H7 (cell line): ENCODE measurements around a stretch of chr9.

- RAMPAGE, long total RNA: no peak
These were observed 74.8 kb downstream of the RAPGEF1 start for GRCh38 chr9:131664873-131665684.

DNA sequence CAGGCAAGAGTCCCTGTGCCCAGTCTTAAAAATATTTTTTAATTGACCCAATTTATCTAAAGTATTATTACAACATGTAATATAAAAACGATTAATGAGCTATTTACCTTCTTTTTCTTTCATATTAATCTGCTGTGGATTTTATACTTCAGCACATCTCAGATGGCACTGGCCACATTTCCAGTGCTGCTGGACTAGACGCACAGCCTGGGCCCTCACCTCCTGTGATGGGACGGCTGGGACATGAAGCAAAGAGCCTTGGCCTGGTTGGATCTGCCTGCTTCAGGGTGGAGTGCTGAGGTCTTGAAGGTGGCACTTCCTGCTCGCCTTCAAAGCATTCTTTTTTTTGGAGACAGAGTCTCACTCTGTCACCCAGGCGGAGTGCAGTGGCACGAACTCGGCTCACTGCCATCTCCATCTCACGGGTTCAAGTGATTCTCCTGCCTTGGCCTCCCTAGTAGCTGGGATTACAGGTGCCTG lies 73.2 kb downstream of the RAPGEF1 start:
- RAMPAGE, long total RNA: no peak

GRCh38 chr9:131677057-131678331 lies 62.4 kb downstream of the RAPGEF1 start:
- RAMPAGE, long total RNA: no peak

DNA sequence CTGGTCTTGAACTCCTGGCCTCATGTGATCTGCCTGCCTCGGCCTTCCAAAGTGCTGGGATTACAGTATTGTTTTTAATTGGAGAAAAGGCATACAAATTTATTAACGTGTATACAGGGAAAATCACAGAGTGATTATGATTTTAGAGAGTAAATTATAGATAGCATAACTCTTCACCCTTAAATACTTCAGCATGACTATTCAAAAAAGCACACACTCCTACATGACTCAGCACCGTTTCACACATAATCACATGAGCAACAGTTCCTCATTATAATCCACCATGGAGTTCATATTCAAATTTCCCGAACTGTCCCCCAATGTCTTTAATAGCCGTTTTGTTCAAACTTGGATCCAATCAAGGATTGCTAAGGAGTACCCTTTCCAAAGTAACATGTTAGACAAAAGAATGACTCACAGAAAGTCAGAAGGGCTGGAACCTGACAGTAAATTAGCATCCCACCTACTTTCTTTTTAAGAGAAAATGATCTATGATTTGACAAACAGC lies 32.2 kb downstream of the RAPGEF1 start:
- RAMPAGE, long total RNA: no peak

DNA sequence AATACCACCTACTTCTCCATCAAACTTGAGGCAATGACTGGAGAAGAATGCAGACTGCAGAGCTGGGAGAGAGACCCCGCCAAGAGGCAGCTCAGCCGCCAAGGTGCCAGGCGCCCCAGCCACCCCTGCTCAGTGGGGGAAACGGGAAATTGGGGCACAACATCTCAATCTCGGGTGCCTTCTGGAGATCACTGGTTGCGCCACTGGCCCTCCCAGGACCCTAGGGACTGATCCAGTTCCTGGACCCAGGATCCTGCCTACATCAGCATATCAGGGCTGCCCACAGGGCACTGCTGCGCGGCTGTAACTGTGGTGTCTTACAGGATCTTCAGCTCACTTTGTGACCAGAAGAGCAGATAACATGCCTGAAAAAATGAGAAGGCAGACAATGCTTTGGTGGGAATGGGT lies 135.1 kb upstream of the RAPGEF1 start:
- RAMPAGE, long total RNA: no peak

GRCh38 chr9:132059142-132059831 lies 20.4 kb downstream of the MED27 start:
- RAMPAGE, long total RNA: no peak

DNA sequence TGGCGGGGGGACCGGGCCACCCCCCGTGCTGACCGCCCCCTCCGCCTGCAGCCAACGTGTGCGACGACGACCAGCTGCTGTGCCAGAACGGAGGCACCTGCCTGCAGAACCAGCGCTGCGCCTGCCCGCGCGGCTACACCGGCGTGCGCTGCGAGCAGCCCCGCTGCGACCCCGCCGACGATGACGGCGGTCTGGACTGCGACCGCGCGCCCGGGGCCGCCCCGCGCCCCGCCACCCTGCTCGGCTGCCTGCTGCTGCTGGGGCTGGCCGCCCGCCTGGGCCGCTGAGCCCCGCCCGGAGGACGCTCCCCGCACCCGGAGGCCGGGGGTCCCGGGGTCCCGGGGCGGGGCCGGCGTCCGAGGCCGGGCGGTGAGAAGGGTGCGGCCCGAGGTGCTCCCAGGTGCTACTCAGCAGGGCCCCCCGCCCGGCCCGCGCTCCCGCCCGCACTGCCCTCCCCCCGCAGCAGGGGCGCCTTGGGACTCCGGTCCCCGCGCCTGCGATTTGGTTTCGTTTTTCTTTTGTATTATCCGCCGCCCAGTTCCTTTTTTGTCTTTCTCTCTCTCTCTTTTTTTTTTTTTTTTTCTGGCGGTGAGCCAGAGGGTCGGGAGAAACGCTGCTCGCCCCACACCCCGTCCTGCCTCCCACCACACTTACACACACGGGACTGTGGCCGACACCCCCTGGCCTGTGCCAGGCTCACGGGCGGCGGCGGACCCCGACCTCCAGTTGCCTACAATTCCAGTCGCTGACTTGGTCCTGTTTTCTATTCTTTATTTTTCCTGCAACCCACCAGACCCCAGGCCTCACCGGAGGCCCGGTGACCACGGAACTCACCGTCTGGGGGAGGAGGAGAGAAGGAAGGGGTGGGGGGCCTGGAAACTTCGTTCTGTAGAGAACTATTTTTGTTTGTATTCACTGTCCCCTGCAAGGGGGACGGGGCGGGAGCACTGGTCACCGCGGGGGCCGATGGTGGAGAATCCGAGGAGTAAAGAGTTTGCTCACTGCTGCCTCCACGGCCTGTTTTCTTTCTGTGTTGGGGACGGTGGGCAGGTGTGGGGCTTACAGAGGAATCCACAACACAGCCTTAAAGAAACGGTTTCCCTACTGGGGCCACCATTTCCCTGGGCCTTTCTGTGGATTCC lies 80.3 kb downstream of the NTNG2 start:
- RAMPAGE, long total RNA: no peak

DNA sequence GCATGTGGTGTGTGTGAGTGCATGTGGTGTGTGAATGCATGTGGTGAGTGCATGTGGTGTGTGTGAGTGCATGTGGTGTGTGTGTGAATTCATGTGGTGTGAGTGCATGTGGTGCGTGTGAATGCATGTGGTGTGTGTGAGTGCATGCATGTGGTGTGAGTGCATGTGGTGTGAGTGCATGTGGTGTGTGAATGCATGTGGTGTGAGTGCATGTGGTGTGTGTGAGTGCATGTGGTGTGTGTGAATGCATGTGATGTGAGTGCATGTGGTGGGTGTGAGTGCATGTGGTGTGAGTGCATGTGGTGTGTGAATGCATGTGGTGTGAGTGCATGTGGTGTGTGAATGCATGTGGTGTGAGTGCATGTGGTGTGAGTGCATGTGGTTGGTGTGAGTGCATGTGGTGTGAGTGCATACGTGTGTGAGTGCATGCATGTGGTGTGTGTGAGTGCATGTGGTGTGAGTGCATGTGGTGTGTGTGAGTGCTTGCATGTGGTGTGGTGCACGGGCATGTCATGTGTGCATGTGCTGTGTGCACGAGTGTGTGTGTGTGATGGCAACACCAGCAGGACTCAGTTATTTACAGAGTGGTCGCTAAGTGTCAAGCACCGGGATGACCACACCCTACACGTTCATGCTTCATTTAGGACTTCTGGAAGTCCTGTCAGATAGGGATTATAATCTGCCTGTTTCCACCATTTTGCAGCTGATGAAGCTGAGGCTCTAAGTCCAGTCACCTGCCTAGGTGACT lies 23.6 kb upstream of the SETX start:
- RAMPAGE, long total RNA: no peak

DNA sequence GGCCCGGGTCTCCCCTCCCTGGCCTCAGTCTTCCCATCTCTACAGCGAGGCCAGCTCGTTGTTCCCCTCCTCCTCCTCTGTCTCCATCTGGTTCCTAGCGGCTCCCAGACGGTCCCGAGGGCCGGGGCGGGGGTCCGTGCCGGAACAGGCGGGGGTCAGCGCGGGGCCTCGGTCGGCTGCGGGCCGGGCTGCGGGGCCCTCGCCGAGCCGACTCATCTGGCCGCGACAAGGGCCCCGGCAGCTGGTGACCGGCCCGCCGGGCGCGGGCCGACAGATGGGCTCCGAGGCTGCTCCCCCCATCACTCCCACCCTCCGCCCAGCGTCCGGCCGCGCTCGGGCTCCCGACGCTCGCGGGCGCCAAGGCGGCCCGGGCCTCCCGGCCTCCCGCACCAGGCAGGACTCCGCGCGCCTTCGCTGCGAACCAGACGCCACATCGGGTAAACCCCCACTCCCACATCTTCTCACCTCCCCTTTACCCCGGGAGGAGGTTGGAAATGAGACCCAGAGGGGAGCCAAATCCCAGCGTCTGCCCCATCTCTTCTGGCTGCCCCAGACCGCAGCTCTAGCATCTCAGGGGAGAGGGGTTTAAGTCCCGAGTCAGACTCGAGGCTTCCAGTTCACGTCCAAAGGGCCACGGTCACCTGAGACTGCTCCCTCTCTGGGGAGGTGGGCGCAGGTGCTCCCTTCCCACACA lies 8.2 kb downstream of the BARHL1 start:
- RAMPAGE, long total RNA: no peak

DNA sequence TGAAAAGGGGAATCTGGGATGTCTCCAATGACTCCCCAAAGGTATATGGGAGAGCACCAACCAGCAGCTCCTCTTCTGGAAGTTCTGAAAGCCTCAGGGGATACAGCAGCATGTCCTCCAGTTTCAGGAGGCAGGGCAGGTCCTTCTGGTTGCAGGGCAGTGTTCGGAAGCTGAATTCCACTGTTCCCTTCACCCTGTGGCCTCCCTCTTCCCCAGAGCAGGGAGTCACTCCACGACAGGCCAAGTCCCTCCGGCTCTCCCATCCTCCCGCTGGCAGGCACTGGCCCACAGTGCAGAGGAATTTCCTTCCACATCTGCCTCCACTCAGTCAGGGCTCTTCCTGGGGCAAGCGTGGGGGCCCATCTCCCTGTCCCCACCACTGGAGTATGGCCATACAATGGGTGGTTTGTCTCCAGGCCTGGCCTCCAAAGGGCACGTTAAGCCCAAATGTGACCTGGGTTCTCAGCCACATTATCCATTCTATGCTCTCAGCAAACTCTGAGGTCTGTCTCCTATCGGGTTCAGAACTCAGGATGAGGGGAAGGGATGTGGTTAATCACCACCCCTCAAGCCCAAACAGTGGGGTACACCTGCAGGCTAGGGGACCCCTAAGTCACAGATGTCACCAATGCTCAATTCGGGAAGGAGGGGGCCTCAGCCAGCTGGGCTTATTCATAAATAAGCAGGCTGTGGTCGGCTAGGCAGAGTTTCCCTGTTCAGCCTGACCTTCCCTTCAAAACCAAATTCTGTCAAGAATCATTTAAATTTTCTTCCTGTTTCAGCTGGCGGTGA lies 68.7 kb downstream of the AK8 start:
- RAMPAGE, long total RNA: no peak

GRCh38 chr9:132946503-132947168 lies 2.2 kb upstream of the TSC1 start:
- RAMPAGE, long total RNA: no peak

DNA sequence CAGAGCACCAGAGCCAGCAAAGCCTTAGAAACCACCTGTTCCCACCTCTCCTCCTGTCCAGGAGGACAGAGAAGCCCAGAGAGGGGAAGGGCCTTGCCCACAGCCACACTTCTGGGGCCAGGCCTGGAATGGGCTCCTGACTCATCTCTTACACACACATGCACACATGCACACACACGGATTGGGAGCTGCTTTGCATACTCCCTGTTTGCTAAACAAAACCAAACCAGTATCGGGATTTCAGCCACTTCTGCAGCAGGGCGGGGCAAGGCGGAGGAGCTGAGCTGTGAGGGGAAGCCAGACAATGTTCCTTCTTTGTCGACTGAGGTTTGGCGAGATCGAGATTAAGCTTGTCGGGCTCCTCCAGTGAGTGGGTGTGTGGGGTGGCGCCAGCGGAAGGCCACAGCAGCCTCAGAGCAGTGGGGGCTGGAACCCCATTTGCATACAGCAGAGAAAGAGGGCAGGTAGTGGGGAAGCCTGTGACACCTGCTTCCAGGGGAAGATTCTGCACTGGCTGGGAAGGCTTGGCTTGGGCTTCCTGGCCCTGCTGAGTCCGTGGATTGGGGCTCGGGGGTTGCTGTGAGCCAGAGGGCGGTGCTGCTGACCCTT lies 16.0 kb downstream of the GFI1B start:
- RAMPAGE, long total RNA: no peak

- RAMPAGE, long total RNA: no peak
These were observed 869 bp downstream of the GTF3C5 start for GRCh38 chr9:133031596-133032136.

- RAMPAGE, long total RNA: no peak
These were observed 6.9 kb upstream of the CEL start for GRCh38 chr9:133054586-133055512.

DNA sequence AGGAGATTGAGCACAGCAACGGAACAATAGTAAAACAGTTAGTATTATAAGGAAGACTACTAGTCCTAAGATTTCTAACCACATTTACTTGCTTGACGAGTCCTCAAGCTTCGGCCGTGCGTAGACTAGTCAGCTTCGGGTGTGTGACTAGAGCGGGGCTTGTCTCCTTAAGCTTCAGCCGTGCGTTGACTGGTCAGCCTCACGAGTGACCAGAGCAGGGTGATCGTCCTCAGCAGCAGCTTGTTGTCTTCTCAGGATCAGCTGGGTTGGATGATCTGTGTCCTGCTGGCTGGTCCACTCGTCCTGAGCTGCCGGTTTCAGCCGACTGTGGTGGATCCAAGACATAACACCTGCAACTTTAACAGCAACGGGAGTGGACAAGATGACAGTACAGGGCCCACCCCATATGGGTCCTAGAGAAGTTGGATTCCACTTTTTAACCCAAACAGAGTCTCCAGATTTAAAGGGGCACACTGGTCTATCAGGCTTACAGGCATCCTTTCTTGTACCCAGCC lies 16.7 kb downstream of the CEL start:
- RAMPAGE, long total RNA: no peak

GRCh38 chr9:133103141-133103900 lies 17.7 kb downstream of the RALGDS start:
- RAMPAGE, long total RNA: no peak

- RAMPAGE, long total RNA: no peak
These were observed 15.4 kb downstream of the RALGDS start for GRCh38 chr9:133105628-133106129.

DNA sequence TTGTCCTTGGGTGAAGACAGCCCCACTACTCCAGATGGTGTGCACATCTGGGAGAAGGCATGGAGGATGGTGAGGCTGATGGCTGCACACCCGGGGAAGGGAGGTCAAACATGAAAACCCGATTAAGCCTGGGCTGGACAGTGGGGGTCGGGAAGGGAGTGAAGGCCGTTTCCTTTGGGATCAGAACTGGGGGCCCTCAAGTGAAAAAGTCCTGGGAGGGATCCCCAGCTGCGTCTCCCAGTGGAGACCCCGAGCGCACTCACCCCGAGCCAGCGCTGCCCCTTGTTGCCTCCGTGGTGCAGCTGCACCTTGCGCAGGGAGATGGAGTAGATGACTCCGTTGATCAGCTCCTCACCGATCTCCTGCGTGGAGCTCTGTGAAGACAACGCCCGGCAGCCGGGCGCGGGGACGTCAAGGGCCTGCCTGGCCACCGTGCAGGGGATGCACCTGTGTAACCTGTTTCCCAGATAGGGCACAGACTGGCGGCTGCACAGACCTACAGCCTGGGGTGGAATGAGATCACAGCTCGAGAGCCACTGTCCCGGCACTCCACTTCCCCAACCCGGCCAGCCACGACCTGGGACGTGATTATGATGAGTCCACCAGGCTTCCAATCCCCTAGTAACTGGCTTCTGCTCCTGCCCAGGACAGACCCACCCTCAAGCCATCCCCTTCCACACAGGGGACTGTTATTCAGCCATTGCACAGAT lies 9.1 kb downstream of the RALGDS start:
- RAMPAGE, long total RNA: no peak

- RAMPAGE, long total RNA: no peak
These were observed 7.1 kb downstream of the RALGDS start for GRCh38 chr9:133113802-133114446.

- RAMPAGE, long total RNA: no peak
These were observed 61.6 kb downstream of the SURF6 start for GRCh38 chr9:133274206-133274975.